Mesenchymal stem cell of Wharton's jelly (primary cell): ENCODE measurements around the genes GARS1, KBTBD2 and FKBP9.

GRCh38 chr7:30403348-30403853 lies 75.2 kb downstream of the NOD1 start:
- CAGE, long polyA plus RNA: no peak

GRCh38 chr7:30470568-30471673 lies 7.7 kb downstream of the NOD1 start:
- CAGE, long polyA plus RNA: no peak

DNA sequence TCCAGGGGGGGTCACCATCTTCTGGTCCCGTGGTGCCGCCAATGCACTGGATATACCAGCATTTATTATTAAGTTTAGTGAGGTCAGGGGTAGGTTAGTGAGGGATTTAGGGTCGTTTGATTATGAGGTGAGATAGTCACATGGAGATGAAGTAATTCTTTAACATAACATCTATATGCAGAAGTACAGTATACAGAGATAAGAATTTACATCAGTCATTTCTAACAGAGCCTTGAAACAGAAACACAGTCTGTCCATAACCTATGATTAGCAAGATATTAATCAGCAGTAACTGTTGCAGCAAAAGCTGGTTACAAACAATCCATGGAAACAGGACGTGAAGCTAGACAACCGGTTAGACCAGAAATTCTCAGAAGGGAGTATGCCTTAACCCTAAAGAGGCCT lies 4.5 kb upstream of the GGCT start:
- CAGE, long polyA plus RNA: no peak

GRCh38 chr7:30534295-30534670 lies 29.7 kb upstream of the GGCT start:
- CAGE, long polyA plus RNA: no peak

GRCh38 chr7:30550911-30551704 lies 43.6 kb upstream of the GARS1 start:
- CAGE, long polyA plus RNA: no peak

DNA sequence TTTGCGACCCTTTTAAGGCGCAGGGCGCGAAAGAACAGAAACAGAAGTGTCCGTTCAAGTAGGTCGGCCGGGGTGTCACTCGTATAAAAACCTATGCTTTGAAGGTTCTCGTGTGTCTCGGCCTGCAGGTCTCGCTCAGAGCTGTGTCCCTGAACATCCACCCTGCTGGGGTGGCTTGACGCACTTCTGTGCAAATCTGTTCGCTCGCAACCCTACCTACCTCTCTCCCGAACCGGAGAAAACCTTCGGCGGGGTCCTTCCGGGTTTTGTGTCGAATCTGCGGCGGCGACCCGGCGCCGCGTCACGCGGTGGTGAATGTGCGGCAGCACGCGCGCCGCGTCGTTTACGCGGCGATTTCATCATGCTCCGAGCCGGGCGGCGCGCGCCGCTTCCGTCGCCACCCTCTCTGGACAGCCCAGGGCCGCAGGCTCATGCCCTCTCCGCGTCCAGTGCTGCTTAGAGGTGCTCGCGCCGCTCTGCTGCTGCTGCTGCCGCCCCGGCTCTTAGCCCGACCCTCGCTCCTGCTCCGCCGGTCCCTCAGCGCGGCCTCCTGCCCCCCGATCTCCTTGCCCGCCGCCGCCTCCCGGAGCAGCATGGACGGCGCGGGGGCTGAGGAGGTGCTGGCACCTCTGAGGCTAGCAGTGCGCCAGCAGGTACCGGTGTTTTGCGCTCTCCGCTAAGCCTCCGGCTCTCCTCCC lies at the start of gene GARS1:
Gene GARS1, plus strand, starts transcription at position 388 of the 698 bp plus-strand sequence.
- CAGE, long polyA plus RNA: start-site peak on the plus strand centred at position 395 of the sequence, 109 bp wide, 643 and 1,967 reads in 2 replicates; start-site peak on the plus strand centred at position 612 of the sequence, 24 bp wide, 73 and 100 reads in 2 replicates

DNA sequence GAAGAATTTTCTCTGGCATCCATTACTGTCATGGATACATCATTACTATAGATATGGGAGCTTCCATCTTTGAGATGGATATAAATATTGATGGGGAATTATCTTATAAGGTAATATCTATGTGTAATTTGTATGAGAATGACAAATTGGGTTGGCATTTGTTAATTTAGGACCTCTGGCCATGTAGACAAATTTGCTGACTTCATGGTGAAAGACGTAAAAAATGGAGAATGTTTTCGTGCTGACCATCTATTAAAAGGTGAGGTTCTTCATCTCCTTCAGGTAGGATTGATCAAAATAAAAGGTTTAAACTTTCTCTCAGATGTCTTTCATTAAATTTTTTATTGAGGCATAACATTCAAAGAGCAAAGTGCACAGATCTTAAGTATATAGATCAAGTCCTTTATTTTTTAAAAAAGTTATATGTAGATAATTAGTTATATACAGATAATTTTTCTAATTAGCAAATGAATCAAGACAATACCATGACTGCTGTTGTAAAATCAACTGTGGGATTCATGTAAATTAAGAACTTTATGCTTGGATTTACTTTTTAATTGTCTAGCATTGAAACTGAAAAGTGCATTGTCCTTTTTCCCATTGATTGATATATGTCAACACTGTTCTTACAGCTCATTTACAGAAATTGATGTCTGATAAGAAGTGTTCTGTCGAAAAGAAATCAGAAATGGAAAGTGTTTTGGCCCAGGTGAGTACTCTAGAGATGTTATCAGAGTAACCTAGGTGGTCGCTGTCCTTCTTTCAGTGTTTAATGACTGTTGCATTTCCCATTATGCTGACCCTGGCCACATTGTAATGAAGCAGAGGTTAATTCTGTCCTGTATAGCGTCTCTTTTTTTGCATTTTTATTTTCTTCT lies 8.4 kb downstream of the GARS1 start:
- CAGE, long polyA plus RNA: no peak

- CAGE, long polyA plus RNA: no peak
Observed at GRCh38 chr7:30752857-30753618, 1.1 kb downstream of the INMT start.

GRCh38 chr7:32506115-32506837 lies 11.0 kb downstream of the AVL9 start:
- CAGE, long polyA plus RNA: no peak

GRCh38 chr7:32524075-32524666 lies 28.9 kb downstream of the AVL9 start:
- CAGE, long polyA plus RNA: no peak

DNA sequence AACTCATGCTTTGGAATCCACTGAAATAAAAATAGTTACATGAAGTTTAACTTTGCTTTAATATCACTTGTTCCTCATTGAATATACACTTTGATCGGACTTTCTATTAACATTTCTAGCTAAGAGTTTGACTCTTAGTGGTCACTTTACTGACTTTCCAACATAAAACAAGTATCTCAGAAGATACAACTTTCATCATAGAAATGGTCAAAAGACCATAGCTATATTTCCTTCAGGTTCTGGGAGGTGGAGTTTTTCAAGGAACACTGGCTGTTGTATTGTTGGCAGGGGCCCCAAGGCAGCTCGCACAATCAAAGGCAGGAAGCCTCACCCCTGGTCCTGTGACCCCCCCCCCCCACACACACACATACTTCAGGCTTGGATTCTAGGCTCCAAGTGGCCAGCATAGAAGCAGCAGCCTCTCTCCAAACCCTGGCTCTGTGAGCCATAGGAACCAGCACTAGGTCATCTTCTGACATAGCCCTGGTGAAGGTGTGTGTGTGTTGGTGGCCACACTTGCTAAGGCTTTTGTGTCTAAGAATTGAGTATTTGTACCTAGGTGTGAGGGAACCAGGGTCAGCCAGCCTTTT lies 90.9 kb downstream of the AVL9 start:
- CAGE, long polyA plus RNA: no peak

- CAGE, long polyA plus RNA: no peak
Observed at GRCh38 chr7:32587100-32587900, 92.0 kb downstream of the AVL9 start.

DNA sequence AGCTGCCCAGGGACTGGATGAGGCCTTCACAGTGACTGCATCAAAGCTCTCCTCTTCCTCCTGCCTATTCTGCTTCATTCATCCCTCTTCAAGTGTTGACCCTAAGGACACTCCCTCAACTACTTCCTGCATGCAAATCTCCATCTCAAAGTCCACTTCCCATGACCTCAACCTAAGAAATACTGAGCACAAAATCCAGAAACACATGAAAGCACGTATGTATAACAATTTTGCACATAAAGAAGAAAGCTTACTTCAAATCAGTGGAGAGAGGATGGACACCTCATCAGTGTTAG lies 182.4 kb downstream of the AVL9 start:
- CAGE, long polyA plus RNA: no peak

GRCh38 chr7:32863749-32864298 lies 27.7 kb downstream of the KBTBD2 start:
- CAGE, long polyA plus RNA: no peak

GRCh38 chr7:32890406-32890837 lies 1.1 kb downstream of the KBTBD2 start:
- CAGE, long polyA plus RNA: no peak

- CAGE, long polyA plus RNA: no peak
Observed at GRCh38 chr7:32890838-32891807, at the start of gene KBTBD2. TSS of gene KBTBD2 (minus strand) at chr7:32891760.

DNA sequence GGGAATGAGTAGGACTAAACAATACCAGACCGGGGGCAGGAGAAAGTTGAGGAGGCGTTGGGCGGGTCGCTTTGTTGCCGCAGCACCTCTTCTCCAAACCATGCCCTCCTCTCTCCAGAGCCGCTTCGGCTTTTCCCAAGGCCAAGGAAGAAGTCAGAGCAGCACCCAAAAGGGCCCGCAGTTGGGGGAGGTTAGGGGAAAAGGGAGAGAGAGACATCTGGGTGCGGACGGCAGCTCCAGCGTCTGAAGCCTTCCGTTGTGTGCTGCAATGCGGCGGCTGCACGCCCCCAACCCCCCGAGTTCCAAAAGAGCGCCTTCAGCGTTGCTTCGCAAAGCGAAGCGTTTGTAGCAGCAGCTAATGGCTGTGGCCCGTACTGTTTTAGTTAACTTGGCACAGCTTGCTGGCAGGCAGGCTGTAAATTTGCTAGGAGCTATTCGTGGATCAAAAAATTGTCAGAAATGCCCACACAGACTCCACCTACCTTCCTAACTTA lies 949 bp upstream of the KBTBD2 start:
- CAGE, long polyA plus RNA: no peak

DNA sequence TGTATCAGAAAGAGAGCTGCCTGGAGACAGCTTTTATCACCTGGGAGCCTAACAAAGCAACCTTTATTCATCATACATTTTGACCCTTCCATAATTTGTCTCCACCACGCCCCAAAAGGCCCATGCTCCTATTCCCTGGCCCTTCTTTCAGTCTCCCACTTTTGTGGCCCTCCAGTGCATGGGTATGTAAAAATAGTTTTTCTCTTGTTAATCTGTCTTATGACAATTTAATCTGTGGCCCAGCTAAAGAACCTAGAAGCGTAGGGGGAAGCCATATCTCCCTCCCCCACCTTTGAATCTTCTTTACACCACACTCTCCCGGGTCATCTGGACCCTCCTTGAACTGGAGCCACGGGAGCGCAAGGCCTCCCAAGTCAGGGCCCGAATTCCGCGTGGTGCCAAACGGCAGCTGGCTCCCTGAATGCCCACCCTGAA lies 15.4 kb upstream of the FKBP9 start:
- CAGE, long polyA plus RNA: no peak

- CAGE, long polyA plus RNA: no peak
Observed at GRCh38 chr7:32957108-32957714, at the start of gene FKBP9. TSS of gene FKBP9 (plus strand) at chr7:32957440.

DNA sequence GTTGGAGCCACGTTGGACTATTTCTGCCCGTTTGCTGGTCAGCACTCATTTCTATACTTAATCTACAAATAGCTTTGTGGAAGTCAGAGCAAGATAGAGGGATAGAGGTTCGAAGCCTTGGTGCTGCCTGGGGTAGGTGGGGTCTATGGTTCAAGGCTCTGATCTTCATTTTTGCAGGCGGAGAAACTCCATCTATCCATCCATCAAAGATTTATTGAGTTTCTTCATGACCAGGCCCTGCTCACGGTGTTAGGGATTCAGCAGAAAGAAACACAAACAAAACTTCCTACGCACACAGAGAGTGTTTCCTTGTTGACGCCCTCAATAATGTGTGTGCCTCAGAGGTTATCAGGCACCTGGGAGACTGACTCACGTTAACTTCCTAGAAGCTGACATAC lies 35.3 kb downstream of the FKBP9 start:
- CAGE, long polyA plus RNA: no peak